Breast (tissue), 4 donors: Measurements from ENCODE around the gene MYO16.

- PRO-cap, 3 experiments: no peak in any of the 3 experiments
- RRBS: no CpG with 5 or more reads among the region's 5 CpGs
Measured at GRCh38 chr13:107788382-107789039, 78.8 kb downstream of the NALF1 start.

DNA sequence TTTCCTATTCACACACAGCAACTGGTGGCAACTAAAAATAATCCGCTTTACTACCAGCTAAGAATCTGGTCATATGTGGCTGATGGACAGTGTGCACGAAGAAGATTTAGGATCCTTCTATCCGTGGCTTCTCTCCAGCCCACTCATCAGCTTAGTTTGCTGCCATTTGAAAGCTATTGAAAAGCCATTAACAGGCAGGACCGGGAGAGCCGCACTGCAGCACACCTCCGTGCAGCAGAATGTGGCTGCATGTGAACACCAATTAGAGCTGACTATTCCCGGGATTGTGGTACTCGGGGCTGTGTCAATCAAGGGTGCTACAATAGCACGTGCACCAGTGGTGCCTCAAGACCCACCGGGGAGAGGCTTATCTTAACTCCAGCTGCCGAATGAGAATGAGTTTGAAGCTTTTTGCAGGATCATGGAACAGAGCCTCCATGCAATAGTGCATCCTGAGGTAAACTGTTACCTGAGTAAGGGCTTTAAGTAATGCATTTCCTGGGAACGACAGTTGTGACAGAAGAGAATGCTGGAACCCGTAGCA, at the start of gene MYO16:
Gene MYO16 (plus strand): TSS at position 334 of the 544 bp plus-strand sequence.
- PRO-cap, 3 experiments: no peak in any of the 3 experiments
- RRBS: 21% methylated on average over 7 of the region's 13 CpGs

GRCh38 chr13:109100601-109101129, 471.3 kb downstream of the MYO16 start:
- PRO-cap, 3 experiments: peak in 2 of 3 experiments; most common plus-strand start chr13:109100814 (in 2)
- RRBS: no CpG with 5 or more reads among the region's 8 CpGs

- PRO-cap, 3 experiments: no peak in any of the 3 experiments
- RRBS: no CpG with 5 or more reads among the region's 14 CpGs
Measured at GRCh38 chr13:109155018-109155928, 525.9 kb downstream of the MYO16 start.

- PRO-cap, 3 experiments: peak in 1 of 3 experiments; most common minus-strand start chr13:109156684 (in 1)
- RRBS: no CpG with 5 or more reads among the region's 19 CpGs
Measured at GRCh38 chr13:109155929-109157017, 526.9 kb downstream of the MYO16 start.

DNA sequence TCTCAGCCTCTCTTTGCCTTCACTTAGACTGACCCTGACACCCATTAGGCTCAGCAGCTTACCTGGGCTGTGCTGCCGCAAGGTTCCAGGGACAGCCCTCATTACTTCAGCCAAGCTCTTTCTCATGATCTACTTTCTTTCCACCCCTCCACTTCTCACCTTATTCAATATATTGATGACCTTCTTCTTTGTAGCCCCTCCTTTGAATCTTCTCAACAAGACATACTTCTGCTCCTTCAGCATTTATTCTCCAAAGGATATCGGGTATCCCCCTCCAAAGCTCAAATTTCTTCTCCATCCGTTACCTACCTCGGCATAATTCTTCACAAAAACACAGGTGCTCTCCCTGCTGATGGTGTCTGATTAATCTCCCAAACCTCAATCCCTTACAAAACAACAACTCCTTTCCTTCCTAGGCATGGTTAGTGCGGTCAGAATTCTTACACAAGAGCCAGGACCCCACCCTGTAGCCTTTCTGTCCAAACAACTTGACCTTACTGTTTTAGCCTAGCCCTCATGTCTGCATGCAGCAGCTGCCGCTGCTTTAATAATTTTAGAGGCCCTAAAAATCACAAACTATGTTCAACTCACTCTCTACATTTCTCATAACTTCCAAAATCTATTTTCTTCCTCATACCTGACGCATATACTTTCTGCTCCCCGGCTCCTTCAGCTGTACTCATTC, 517.6 kb downstream of the IRS2 start:
- PRO-cap, 3 experiments: no peak in any of the 3 experiments
- RRBS: no CpG with 5 or more reads among the region's 8 CpGs

DNA sequence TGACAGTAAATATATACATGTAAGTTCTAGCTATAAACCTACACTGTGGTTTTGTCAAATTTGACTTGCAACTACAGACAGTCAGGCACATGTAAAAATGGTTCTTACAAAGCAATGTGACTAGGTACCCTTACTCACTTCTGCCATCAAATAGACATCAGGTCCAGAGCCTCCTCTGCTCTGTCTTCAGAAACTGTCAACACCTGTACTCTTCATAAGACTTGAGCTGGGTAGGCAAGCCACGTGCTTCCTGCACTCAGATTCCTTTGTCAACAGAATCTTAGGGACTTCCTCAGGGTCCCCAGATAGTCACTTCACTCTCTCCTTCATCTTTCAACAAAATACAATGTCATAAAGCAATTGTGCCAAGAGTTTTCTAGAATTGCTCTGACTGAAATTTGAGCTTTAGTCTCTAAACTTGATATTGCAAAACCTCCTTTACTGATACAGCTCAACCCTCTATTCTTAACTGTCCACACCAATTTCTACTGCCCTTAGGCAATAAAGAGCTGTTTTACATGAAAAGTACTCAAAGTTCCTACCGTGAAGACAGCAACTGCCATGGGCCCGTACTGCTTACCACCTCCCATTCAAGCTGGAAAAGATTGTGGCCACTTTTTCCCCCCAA, 179.9 kb downstream of the IRS2 start:
- PRO-cap, 3 experiments: no peak in any of the 3 experiments
- RRBS: no CpG with 5 or more reads among the region's 3 CpGs

DNA sequence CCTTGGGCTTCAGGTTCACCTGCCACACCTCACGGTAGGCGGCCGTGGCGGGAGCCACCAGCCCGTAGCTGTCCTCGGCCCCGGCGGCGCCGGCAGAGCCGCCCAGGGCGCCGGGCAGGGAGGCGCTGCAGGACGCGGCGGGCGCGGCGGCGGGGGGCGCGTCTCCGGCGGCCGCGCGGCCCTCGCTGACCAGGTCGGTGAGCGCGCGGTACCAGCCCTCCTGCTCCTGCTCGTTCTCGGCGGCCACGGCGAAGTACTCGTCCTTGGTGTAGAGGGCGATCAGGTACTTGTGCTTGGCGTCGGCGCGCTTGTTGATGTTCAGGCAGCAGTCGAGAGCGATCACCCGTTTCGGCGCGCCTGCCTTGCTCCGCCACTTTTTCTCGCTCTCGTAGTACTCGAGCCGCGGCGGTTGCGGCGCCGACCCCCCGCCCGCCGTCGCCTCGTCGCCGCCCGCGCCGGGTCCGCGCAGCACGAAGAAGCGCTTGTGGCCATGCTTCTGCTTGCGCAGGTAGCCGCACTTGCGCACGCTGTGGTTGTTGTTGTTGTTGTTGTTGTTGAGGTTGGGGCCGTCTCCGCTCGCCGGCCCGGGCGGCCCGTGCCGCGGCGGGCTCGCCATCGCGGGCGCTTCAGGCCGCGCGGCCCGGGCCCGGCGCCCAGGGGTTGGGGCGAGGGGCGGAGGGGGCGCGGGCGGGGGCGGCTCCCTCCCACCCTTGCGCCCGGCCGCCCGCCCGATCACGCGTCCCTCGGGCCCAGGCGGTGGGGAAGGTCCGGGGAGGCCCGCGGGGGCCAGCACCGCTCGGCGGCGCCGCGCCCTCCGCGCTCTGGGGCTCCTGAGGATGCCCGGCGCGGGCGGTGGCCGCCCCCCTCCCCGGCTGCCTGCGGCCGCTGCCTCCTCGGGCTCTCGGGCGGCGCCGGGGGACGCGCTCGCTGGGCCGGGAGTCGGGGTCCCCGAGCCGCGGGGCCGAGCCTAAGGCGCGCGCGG, 654 bp downstream of the IRS2 start:
- PRO-cap, 3 experiments: peak in 2 of 3 experiments; most common plus-strand start position 159 of the sequence (in 1); most common minus-strand start position 94 of the sequence (in 2)
- RRBS: 2% methylated on average over 70 of the region's 150 CpGs

DNA sequence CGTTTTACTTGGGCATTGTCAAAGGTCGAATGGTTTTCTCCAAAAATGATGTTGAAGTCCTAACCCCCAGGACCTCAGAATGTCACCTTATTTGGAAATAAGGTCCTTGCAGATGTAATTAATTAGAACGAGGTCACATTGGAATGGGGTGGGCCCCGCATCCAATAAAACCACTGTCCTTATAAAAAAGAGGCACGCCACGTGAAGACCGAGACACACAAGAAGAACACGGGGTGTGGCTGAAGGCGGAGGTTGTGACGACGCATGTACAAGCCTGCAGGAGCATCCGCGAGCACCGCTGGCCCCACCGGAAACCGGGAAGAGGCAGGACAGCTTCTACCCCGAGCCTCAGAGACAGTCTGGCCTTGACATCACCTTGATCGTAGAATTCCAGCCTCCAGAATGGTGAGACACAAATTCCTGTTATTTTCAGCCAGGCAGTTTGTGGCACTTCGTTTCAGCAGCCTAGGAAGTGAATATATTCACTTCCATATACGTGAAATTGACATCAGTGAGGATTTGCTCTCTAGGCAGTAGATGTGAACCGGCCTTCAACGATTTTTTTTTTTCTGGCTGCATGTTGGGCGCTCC, 177.9 kb downstream of the COL4A1 start:
- PRO-cap, 3 experiments: no peak in any of the 3 experiments
- RRBS: no CpG with 5 or more reads among the region's 23 CpGs

- PRO-cap, 3 experiments: no peak in any of the 3 experiments
- RRBS: 51% methylated on average over 5 of the region's 10 CpGs
Measured at GRCh38 chr13:110129593-110130005, 177.4 kb downstream of the COL4A1 start.

- PRO-cap, 3 experiments: no peak in any of the 3 experiments
- RRBS: no CpG with 5 or more reads among the region's 12 CpGs
Measured at GRCh38 chr13:110186072-110186784, 120.7 kb downstream of the COL4A1 start.

GRCh38 chr13:110248331-110248541, 58.7 kb downstream of the COL4A1 start:
- PRO-cap, 3 experiments: no peak in any of the 3 experiments
- RRBS: no CpG with 5 or more reads among the region's 11 CpGs

DNA sequence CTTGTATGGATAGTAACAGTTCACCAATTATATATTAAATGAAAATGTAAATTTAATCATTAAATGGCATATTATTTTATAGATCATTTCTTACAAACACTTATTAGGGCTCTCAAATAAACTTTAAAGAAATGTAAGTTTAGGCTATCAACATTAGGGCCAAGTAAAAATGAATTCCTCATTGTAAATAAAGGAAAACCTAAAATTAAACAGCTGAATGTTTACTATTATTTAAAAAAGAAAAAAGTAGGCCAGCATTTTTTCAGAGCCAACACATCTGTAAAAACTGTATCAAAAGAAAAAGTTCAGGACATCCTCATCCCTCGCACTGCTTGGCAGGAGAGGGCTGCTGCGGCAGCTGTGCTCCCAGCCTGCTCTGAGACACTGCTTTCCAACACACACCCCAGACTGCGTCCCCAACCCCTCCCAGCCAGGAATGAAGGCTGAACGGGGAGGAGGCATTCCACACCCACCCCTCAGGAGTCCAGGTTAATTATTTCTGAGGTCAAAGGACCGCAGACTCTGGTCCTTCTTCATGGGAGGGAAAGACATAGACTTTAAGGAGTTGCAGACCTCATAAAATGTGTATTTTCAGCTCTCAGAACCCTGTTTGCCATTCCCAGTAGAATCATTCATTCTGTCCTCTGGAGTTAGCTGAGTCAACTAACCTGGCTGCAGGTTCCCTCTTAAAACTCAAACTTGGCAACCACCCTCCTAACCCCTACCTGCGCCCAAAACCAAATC, 43.1 kb downstream of the COL4A1 start:
- PRO-cap, 3 experiments: no peak in any of the 3 experiments
- RRBS: no CpG with 5 or more reads among the region's 6 CpGs

DNA sequence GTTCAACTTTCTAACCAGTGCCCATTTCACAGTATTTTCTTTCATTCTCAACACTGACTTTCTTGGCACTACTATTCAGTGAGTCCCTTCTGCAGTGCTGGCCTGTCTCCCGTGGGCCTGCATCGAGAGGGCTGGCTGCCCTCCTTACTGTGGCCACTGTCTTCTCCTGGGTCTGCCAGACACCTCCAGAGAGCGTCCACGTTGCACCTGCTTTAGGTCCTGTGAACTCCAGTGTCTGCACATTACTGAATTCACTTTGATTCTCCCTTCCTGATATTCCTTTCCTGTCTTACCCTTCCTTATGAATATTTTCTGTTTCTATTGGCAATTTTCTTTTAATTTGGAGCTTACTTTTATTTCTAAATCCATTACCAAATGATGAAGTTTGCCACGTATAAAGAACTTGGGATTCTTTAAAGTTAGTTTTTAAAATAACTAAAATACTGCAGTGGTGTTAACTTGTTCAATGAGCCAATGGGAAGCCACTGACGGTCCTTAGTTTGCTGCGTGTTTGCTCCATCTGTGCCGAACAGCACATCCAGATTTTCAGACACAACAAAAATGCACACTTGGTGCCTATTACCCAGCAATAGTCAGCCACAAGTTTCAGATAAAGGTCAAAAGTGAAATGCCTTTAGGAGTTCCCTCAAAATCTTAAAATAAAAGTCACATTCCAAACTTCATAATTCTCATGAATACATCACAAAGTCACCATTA, 27.1 kb downstream of the COL4A1 start:
- PRO-cap, 3 experiments: no peak in any of the 3 experiments
- RRBS: no CpG with 5 or more reads among the region's 8 CpGs

- PRO-cap, 3 experiments: no peak in any of the 3 experiments
- RRBS: no CpG with 5 or more reads among the region's 5 CpGs
Measured at GRCh38 chr13:110290291-110290813, 16.6 kb downstream of the COL4A1 start.

- PRO-cap, 3 experiments: no peak in any of the 3 experiments
- RRBS: 36% methylated on average over 3 of the region's 40 CpGs
Measured at GRCh38 chr13:110298448-110299532, 8.2 kb downstream of the COL4A1 start.

DNA sequence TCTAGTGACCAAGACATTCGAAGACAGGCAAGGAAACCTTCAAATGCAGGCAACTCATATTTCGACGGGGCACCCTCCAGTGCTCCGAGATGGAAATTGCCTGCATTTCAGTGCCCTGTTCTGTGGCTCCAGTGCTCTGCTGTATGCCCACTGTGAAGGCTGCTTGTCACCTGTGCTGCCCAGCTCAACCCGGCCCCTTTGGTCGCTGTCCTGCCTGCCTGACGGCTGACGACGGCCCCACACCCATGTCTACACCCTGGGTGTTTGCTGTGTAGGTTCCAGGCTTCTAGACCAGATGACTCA, 39.3 kb downstream of the COL4A2 start:
- PRO-cap, 3 experiments: no peak in any of the 3 experiments
- RRBS: no CpG with 5 or more reads among the region's 9 CpGs

DNA sequence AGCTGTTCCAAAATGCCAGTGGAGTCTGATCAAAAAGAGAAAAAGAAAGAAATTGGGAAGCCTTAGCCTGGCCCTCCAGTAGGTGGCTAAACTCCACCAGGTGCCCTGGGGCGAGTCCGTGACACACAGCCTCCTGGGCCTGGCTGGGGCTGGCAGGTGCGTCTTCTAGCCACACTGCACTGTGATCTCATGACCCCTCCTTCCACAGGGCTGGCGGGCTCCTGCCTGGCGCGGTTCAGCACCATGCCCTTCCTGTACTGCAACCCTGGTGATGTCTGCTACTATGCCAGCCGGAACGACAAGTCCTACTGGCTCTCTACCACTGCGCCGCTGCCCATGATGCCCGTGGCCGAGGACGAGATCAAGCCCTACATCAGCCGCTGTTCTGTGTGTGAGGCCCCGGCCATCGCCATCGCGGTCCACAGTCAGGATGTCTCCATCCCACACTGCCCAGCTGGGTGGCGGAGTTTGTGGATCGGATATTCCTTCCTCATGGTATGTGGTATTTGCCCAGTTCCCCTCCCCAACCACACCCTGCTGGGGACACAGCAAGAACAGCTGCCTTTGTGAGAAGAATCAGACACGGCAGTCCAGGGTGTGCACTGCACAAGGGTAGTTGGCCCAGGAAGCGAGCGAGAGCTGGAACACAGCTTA, 53.7 kb downstream of the RAB20 start:
- PRO-cap, 3 experiments: no peak in any of the 3 experiments
- RRBS: 8% methylated on average over 5 of the region's 23 CpGs

DNA sequence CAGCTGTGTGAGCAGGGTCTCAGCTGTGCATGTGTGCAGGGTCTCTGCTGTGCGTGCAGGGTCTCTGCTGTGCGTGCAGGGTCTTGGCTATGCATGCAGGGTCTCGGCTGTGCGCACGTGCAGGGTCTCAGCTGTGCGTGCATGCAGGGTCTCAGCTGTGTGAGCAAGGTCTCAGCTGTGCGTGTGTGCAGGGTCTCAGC, 42.4 kb downstream of the RAB20 start:
- PRO-cap, 3 experiments: no peak in any of the 3 experiments
- RRBS: no CpG with 5 or more reads among the region's 7 CpGs

GRCh38 chr13:110524404-110525287, 36.9 kb downstream of the RAB20 start:
- PRO-cap, 3 experiments: peak in 1 of 3 experiments; most common minus-strand start chr13:110524612 (in 1)
- RRBS: no CpG with 5 or more reads among the region's 24 CpGs